Cerebral cortex (tissue), 2 donors: ENCODE results near the gene GRB10.

GRCh38 chr7:50759268-50759501 lies 23.5 kb downstream of the GRB10 start:
- PRO-cap, 2 experiments, result no peak in any of the 2 experiments

- PRO-cap, 2 experiments, result peak in 1 of 2 experiments; most common plus-strand start chr7:50782538 (in 1); most common minus-strand start chr7:50782445 (in 1)
Observed at GRCh38 chr7:50782372-50783346, at the start of gene GRB10. Gene GRB10 (minus strand): TSS chr7:50782896.

GRCh38 chr7:50898994-50899342 lies 116.3 kb upstream of the GRB10 start:
- PRO-cap, 2 experiments, result no peak in any of the 2 experiments

DNA sequence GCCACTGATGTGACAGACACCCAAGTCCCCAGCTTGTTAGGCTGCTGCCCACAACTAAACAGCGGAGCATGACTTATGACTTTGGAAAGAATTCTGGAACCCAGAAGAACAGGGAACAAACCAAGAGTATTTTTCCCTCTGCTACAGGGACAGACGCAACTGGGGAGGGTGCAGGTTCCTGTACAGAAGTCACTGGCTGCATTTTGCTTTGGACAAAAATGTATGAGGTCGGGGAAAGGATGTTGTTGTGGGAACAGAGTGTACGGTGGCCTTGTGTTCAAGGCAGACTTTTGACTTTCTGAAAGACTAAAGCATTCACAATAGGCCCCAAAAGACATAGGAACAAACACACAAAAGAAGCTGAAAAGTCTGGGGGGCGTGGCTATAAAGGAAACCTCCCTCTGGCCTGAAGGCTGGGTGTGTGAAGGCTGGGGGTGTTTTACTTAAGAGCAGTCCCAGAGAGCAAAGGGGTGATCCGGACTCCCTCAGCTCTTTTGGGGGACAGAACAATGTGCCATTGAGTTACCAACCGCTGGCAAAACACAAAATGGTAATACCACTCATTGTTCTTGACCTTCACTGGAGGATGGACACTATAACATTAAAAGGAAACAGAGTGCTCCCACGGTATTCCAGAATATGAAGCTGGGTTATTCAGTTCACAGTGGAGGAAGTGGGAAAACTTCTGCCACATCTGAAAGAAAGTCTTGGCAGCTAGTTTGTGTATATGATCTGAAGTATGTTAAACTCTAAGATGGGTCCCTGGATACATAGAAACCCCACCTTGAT lies 189.1 kb downstream of the COBL start:
- PRO-cap, 2 experiments, result peak in 1 of 2 experiments; most common plus-strand start position 452 of the sequence (in 1)

GRCh38 chr7:51350188-51350601 lies 33.6 kb upstream of the COBL start:
- PRO-cap, 2 experiments, result no peak in any of the 2 experiments

- PRO-cap, 2 experiments, result no peak in any of the 2 experiments
Observed at GRCh38 chr7:53983677-53984030, 558.5 kb upstream of the VSTM2A start.

GRCh38 chr7:54546193-54547315 lies 4.4 kb downstream of the VSTM2A start:
- PRO-cap, 2 experiments, result peak in 1 of 2 experiments; most common plus-strand start chr7:54546649 (in 1)

DNA sequence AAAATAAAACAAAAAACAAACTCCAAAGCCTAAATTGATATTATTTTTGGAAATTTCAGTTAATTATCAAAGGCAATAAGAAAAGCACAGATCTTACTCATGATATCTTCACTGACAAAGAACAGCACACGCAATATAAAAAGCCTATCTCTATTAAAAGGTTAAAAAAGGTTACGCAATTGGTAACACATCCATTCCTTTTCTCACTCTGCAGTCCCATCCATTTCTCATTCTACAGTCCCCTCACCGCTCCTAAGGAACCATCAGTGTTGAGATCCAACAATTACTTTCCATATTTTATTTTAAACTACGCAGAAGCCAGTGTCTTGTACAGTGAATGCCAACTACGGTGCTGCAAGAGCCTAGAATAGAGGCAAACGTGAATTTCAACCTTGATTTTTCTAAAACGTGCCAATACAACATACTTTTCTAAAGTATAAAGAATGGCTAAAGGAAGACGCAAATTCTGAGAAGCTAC lies 1.2 kb downstream of the SEC61G start:
- PRO-cap, 2 experiments, result no peak in any of the 2 experiments

- PRO-cap, 2 experiments, result no peak in any of the 2 experiments
Observed at GRCh38 chr7:55024319-55025624, 6.0 kb downstream of the EGFR start.

DNA sequence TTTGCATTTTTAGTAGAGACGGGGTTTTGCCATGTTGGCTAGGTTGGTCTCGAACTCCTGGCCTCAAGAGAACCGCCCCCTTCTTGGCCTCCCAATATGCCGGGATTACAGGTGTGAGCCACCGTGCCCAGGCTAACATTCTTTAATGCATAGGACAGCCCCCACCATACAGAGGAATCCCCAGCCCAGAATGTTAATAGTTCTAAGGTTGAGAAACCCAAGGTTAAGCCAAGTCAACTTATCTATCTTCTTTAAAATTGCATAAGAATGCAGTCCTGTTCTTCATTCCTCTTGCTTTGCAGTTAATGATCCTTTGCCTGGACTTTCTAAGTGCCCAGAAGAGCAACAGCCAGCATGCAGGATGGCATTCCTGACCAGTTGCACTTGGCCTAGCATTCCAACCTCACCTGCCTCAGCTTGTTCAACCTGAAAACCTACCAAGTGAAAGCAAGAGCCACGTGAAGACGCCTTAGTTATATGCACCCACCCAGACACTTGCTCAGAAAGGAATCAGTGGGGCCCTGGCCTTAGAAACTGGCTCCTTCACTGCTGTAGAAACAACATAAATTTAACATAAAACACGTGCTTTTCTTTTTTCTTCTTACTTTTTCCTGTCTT lies 24.8 kb downstream of the EGFR start:
- PRO-cap, 2 experiments, result no peak in any of the 2 experiments

DNA sequence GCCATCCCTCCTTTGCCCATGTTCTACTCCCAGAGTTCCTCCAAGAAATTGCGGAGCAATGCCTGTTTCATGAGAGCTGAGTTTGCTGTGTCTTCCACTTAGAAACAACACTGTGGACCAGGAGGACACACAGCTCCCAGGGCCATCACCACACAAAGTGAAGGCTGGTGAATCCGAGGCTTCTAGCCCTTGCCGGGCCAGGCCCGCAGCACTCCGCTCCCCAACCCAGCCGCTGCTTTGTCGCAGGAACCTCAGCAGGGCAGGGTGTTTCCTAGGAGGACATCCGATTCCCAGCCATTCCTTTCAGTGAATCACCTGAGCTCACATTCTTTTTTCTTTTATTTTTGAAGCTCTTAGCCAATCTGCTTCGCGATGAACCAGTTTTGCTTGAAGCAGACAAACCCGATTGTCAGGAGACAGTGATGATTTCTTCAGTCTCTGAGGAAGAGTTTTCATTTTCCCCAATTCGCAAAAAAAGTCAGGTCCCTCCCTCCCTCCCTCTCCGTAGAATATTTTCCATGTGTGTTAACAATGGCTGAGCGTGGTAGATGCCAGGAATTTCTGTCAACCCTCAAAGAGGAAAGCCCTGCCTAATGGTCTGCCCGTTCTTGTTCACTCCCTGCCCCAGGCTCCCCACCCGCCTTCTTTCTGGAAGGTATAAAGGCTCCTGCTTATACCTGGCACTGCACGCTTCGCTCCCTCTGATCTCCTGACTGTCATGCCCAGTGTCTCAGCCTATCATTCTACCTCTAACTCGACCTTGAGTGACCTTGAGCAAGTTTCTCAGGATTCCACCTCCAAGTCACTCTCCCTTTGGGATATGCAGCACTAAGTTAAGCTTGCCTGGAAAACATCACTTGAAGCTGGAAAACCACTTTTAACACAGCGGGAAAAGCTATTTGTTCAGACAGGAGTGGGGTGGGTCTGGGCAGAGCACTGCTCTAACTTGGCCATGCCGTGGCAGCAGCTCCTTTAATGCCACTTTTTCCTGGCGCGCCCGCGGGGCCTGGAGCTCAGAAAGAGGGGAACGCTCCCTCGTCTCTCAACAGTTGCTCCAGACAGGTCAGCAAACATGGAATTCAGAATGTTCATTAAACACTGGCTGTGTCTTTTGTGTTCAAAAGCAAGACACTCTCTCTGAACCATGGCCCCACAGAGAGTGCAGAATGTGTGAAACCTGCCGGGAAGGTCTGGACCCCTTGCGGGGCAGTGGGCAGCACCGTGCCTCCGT lies 35.1 kb downstream of the EGFR start:
- PRO-cap, 2 experiments, result no peak in any of the 2 experiments

GRCh38 chr7:55177508-55178013 lies 158.7 kb downstream of the EGFR start:
- PRO-cap, 2 experiments, result no peak in any of the 2 experiments

GRCh38 chr7:55189341-55190335 lies 170.8 kb downstream of the EGFR start:
- PRO-cap, 2 experiments, result no peak in any of the 2 experiments

DNA sequence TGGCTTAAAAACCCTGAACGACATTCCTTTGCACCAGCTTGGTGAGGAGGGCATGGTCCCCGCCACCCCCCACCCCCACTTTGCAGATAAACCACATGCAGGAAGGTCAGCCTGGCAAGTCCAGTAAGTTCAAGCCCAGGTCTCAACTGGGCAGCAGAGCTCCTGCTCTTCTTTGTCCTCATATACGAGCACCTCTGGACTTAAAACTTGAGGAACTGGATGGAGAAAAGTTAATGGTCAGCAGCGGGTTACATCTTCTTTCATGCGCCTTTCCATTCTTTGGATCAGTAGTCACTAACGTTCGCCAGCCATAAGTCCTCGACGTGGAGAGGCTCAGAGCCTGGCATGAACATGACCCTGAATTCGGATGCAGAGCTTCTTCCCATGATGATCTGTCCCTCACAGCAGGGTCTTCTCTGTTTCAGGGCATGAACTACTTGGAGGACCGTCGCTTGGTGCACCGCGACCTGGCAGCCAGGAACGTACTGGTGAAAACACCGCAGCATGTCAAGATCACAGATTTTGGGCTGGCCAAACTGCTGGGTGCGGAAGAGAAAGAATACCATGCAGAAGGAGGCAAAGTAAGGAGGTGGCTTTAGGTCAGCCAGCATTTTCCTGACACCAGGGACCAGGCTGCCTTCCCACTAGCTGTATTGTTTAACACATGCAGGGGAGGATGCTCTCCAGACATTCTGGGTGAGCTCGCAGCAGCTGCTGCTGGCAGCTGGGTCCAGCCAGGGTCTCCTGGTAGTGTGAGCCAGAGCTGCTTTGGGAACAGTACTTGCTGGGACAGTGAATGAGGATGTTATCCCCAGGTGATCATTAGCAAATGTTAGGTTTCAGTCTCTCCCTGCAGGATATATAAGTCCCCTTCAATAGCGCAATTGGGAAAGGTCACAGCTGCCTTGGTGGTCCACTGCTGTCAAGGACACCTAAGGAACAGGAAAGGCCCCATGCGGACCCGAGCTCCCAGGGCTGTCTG lies 172.8 kb downstream of the EGFR start:
- PRO-cap, 2 experiments, result no peak in any of the 2 experiments

DNA sequence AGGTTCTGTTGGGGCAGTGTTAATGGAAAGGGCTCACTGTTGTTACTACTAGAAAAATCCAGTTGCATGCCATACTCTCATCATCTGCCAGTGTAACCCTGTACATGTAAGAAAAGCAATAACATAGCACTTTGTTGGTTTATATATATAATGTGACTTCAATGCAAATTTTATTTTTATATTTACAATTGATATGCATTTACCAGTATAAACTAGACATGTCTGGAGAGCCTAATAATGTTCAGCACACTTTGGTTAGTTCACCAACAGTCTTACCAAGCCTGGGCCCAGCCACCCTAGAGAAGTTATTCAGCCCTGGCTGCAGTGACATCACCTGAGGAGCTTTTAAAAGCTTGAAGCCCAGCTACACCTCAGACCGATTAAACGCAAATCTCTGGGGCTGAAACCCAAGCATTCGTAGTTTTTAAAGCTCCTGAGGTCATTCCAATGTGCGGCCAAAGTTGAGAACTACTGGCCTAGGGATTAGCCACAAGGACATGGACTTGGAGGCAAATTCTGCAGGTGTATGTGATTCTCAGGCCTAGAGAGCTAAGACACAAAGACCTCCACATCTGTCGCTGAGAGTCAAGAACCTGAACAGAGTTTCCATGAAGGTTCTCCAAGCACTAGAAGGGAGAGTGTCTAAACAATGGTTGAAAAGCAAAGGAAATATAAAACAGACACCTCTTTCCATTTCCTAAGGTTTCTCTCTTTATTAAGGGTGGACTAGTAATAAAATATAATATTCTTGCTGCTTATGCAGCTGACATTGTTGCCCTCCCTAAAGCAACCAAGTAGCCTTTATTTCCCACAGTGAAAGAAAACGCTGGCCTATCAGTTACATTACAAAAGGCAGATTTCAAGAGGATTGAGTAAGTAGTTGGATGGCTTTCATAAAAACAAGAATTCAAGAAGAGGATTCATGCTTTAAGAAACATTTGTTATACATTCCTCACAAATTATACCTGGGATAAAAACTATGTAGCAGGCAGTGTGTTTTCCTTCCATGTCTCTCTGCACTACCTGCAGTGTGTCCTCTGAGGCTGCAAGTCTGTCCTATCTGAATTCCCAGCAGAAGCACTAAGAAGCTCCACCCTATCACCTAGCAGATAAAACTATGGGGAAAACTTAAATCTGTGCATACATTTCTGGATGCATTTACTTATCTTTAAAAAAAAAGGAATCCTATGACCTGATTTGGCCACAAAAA lies 154.7 kb upstream of the LANCL2 start:
- PRO-cap, 2 experiments, result no peak in any of the 2 experiments

DNA sequence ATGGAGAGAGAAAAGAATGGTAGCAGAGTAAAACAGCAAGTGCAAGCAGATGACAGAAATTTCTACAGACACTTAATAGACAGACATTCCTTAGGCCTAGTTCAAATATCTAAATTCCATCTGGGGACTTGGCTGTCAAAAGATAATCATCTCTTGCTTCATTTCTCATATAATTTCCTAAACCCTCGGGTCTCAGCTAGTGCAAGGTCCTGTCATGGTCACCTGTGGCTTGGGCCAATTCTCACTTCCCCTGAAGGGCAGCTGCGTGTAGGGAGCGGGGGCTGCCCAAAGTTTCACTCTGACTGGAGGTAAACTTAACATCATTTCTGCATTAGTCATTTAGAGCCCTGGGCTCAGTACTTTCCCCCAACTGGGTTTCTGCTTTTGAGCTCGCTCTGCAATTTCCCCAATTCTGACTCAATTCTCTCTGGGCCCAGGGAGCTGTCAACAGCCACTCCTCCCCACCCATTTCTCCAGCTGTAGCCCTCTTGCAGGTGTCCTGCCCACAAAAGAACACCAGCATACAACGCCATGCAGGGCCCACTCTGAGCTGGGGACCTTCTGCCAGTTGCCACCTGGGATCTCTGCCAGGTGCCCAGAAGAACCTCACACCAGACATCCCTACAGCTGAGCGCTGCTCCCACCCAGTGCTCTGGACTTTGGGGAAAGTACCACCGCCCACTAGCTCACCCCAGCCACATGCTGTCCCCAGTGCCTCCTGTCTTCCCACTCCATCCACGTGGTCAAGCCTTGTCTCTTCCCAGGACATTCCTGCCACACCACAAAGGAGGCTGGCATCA lies 38.0 kb downstream of the VOPP1 start:
- PRO-cap, 2 experiments, result no peak in any of the 2 experiments

DNA sequence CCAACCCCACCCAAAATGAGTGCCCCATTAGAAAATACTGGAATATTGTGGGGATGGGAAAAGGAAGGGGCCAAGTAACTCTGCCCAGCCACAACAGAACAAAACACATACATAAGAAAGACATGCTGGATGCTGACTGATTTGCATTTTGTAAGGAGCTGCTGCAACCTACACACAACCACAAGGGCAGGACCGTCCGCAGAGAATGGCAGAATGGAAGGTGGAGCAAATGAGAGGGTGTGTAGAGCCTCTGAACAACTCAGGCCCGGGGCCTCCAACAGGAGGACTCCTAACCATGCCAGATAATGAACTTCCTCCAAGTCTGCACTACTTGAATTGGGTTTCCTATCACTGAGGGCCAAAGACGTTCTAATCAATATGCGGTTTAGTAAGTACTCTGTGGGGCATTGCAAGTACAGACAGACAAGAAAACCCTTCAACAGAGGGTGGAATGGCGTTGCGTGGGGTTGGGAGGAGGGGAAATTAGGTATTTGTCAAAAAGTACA lies 14.7 kb downstream of the VOPP1 start:
- PRO-cap, 2 experiments, result no peak in any of the 2 experiments

DNA sequence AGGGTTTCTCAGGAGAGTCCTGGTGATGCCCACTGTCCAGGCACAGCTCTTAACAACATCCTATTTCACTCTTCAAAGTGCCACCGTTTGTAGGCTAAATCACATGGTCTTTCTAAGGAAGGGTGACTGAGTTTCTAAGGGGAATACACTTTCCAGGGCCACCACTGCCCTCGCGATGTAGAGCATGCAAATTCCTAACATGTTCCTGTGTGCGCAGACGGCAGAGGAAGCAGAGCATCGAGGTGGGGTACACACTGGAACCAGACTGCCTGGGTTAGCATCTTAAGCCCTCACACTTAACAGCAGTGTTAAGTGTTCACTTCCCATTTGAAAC lies 3.1 kb downstream of the VOPP1 start:
- PRO-cap, 2 experiments, result no peak in any of the 2 experiments

DNA sequence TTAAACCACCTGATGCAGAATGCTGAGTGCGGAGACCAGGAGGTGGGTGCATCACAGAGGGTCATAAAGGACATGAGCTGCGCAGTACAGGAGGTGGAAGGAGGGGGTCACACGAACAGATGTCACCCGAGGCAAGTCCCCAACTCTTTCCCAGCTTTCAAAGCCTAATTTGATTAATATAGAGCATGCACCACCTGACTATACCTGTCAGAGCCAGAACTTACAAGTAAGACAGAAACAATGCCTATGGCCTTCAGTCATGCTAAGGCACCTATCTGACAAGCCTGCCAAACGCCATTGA lies 924 bp upstream of the VOPP1 start:
- PRO-cap, 2 experiments, result no peak in any of the 2 experiments

DNA sequence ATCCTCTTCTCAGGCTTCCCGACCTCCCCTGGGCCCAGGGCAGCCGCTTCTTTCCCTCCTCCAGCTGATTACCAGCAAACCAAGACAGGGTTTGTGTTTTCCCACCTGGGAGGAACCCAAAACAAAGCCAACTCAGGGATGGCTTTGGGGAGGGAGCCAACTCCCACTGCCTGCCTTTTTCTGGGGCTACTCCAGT lies 116.4 kb upstream of the VOPP1 start:
- PRO-cap, 2 experiments, result no peak in any of the 2 experiments